ENCODE data around the gene COLEC12.

- PRO-cap, result unidirectional peak, plus-strand start at chr18:267553; unidirectional peak, plus-strand start at chr18:267655; bidirectional peak, plus-strand start at chr18:267815, minus-strand start at chr18:267734
Observed at GRCh38 chr18:267185-267915, 497 bp downstream of the THOC1 start.

GRCh38 chr18:500305-501062, at the start of gene COLEC12:
COLEC12 (minus strand) TSS chr18:500701.
- PRO-cap, result no peak

DNA sequence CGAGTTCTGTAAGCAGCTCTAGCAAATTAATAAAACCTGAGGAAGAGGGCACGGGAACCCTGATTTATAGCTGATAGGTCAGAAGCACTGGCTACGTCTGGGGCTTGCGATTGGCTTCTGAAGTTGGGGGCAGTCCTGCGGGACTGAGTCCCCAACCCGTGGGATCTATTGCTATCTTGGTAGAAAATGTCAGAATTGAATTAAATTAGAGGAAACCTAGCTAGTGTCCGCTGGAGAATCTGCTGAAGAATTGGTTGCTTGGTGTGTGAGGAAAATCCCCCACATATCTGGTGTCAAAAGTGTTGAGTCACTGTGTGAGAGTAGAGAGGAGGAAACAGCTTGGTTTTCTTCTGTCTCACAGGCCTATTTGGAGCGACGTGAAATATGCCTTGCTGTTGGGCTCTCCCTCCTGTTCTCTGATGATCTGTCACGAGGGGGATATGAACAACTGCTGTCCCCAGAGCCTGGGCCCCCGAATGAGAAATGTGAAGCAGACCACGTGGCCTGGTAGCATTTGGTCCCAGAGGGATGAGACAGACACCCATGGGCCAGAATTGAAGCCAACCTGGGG, 18.4 kb upstream of the COLEC12 start:
- PRO-cap, result no peak

DNA sequence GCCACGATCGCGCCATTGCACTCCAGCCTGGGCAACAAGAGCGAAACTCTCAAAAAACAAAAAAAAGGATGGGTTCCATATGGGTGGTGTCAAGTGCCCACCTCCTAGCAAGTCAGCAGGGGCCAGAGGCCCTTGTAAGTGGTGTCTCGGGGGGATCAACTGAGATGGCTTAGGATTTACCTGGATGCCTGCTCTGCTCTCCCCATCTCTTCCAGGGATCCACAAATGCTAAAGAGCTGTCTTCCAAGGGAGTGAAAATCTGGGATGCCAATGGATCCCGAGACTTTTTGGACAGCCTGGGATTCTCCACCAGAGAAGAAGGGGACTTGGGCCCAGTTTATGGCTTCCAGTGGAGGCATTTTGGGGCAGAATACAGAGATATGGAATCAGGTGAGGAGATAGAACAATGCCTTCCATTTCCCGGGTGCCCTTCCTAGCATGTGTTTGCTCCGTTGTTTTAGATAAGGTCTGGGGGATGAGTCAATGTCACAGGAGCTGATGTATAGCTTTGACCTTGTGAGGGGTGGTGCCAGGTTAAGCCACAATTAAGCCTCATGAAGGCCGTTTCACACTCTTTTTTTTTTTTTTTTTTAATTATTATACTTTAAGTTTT, 4.6 kb downstream of the TYMS start:
- PRO-cap, result no peak

GRCh38 chr18:798524-799374, 13.3 kb downstream of the YES1 start:
- PRO-cap, result no peak

GRCh38 chr18:811763-812116, 302 bp downstream of the YES1 start:
- PRO-cap, result no peak

GRCh38 chr18:812823-813434, 887 bp upstream of the YES1 start:
- PRO-cap, result bidirectional peak, plus-strand start at chr18:812876, minus-strand start at chr18:812870

GRCh38 chr18:2588746-2589344, 17.5 kb downstream of the NDC80 start:
- PRO-cap, result no peak

GRCh38 chr18:2704055-2705162, 48.9 kb downstream of the SMCHD1 start:
- PRO-cap, result no peak

- PRO-cap, result no peak
Observed at GRCh38 chr18:2706219-2707411, 51.1 kb downstream of the SMCHD1 start.

- PRO-cap, result no peak
Observed at GRCh38 chr18:2870270-2871063, 23.7 kb downstream of the EMILIN2 start.

DNA sequence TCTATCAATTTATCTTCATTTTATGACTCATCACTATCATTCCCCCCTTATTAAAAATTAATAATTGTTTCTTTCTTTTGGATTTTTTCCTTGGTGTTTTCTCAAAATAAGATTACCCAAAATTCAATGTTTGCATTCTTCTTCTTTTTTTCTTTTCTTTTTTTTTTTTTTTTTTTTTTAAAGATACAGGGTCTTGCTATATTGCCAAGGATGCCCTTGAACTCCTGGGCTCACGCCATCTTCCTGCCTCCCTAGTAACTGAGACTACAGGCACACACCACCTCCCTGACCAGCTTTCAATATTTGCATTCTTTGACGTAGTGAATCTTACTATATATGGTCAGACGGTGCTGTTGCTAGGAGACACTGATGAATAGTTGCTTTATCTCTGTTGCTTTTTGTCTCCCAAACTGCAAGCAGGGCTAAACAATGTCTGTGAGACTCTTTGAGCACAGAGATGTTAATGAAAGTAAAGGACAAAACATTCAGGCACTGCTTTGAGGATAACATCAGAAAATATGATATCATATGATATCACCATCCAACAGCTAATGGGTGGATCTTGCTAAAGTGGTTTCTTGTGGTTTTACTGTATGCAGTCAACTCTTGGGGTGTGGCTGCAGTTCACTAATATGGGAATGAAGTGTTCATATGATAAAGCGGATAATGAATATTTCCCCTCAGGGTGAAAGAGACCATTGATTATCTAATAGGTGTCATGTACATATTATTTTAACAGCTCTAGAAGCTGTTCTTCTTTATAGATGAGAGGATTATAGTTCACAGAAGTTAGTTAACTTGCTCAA, 42.9 kb downstream of the EMILIN2 start:
- PRO-cap, result no peak

GRCh38 chr18:2947695-2948008, 65.3 kb downstream of the LPIN2 start:
- PRO-cap, result no peak

DNA sequence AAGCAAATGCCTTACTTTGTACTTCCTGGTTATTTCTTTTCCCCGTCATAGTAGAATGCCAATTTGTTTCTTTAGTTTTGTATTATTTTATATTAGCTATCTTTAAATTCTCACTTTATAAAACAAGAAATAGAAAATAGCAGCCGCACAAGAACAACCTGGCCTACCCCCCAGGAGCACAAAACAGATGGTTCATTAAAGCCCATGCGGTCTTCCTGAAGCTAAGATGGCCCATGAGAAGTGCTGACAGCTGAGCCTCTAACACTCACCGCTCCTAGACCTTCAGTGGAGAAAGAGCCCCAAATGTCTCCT, 45.2 kb downstream of the LPIN2 start:
- PRO-cap, result no peak

DNA sequence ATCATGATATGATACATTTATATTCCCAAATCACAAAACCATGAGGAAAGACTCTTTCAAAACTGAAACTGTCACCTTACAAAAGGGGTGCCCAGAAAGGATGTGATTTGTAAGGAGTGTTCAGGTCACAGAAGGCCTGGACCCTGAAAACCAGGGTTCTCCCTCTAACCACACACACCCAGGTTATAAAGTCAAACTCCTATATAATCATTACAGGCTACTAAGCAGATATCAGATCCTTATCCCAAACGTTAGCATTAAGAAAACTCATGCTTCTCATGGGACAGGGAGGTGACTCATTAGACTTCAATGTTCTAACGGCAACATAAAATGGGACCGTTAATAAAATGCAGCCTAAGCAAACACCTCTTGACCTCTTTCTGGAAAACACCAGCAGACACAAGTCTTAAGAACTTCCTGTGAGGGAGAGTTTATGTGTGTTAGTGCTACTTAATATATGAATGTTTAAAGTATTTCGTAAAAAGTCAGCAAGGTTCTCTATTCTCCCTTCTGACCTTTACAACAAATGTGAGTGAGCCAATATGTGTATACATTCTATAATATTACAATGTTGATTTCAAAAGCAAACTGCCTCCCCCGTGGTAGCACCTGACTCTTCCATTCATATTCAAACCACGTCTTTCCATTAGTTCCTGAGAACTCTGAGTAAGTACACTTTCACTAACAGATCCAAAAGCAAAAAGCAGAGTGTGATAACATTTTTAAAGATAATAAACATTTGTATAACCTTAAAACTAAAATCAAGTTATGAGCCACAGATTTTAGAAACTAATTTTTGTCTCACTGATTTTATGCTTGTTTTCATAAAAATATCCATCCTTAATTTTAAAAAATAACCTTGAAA, 31.6 kb downstream of the LPIN2 start:
- PRO-cap, result no peak

GRCh38 chr18:2984748-2985455, 28.0 kb downstream of the LPIN2 start:
- PRO-cap, result no peak

GRCh38 chr18:3027316-3028208, 14.6 kb upstream of the LPIN2 start:
- PRO-cap, result no peak

GRCh38 chr18:3255406-3256483, 6.2 kb upstream of the MYL12B start:
- PRO-cap, result no peak

- PRO-cap, result no peak
Observed at GRCh38 chr18:3257112-3258090, 4.5 kb upstream of the MYL12B start.

DNA sequence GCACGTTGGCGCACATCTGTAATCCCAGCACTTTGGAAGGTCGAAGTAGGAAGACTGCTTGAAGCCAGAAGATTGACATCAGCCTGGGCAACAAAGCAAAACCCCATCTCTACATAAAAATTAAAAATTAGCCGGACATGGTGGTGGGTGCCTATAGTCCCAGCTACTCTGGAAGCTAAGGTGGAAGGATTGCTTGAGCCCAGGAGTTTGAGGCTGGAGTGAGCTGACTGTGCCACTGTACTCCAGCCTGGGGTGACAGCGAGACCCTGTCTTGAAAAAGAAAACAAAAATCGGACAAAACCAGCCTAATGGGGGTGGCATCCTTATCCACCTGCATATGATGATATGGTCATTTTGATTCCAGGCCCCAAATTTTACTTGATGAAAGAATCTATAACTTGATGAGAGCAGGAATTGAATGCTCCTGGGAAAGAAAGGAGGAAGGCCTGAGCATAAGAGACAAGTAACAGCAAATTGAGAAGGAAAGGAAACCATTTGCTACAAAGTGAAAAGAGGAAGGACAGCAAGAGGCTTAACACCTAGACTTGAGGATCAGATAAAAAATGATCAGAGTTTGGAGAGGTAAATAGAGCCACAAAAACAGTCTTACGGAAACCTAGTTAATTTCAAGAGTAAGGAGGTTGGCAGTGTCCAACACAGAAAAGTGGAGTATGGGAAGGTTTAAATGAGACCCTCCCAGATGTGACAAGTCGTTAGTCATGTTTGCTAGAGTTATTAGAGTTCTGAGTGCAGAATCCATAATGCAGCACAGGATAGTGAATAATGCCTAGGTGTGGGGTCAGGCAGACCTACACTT, 3.6 kb upstream of the MYL12B start:
- PRO-cap, result no peak